Islet of Langerhans (tissue), 1 donor: ENCODE measurements around a stretch of chr19.

GRCh38 chr19:58550976-58551469 is 3.9 kb downstream of the CHMP2A start:
- RRBS = no CpG with 5 or more reads among the region's 1 CpG

GRCh38 chr19:58551470-58552538 is 3.1 kb downstream of the CHMP2A start:
- RRBS = no CpG with 5 or more reads among the region's 18 CpGs